Left lung (tissue), 1 donor: ENCODE data around the gene ANP32E.

- PRO-cap: unidirectional peak, minus-strand start at chr1:148362820
These were observed 120.8 kb downstream of the PPIAL4G start for GRCh38 chr1:148362032-148363030.

- PRO-cap: no peak
These were observed 58.9 kb downstream of the PPIAL4G start for GRCh38 chr1:148423973-148424755.

GRCh38 chr1:148522073-148522496 is 39.0 kb upstream of the PPIAL4G start:
- PRO-cap: bidirectional peak, plus-strand start at chr1:148522285, minus-strand start at chr1:148522215

GRCh38 chr1:148952741-148953326 is 108.6 kb downstream of the PDE4DIP start:
- PRO-cap: unidirectional peak, plus-strand start at chr1:148953084

- PRO-cap: unidirectional peak, minus-strand start at chr1:149229906
These were observed 126.4 kb upstream of the NBPF9 start for GRCh38 chr1:149229646-149230301.

DNA sequence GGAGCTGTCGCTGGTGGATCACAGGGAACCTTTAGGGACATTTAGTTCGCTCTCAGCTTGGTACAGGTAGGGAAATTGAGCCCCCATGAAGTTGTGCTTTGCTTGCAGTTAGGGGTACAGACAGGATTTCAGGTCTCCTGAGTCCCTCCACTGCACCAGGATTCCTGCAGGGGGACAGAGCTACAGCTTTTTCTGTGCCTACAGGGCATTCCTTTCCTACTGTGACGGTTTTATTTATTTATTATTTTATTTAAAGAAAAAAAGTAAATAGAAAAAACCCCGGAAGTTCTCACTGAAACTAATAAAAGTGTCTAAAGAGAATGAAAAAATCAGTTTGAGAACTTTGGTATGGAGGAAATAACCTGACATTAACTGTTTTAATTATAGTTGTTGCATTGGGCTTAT is 38.2 kb downstream of the NOTCH2NLC start:
- PRO-cap: no peak

GRCh38 chr1:149554426-149555074 is 29.1 kb upstream of the PPIAL4C start:
- PRO-cap: no peak

DNA sequence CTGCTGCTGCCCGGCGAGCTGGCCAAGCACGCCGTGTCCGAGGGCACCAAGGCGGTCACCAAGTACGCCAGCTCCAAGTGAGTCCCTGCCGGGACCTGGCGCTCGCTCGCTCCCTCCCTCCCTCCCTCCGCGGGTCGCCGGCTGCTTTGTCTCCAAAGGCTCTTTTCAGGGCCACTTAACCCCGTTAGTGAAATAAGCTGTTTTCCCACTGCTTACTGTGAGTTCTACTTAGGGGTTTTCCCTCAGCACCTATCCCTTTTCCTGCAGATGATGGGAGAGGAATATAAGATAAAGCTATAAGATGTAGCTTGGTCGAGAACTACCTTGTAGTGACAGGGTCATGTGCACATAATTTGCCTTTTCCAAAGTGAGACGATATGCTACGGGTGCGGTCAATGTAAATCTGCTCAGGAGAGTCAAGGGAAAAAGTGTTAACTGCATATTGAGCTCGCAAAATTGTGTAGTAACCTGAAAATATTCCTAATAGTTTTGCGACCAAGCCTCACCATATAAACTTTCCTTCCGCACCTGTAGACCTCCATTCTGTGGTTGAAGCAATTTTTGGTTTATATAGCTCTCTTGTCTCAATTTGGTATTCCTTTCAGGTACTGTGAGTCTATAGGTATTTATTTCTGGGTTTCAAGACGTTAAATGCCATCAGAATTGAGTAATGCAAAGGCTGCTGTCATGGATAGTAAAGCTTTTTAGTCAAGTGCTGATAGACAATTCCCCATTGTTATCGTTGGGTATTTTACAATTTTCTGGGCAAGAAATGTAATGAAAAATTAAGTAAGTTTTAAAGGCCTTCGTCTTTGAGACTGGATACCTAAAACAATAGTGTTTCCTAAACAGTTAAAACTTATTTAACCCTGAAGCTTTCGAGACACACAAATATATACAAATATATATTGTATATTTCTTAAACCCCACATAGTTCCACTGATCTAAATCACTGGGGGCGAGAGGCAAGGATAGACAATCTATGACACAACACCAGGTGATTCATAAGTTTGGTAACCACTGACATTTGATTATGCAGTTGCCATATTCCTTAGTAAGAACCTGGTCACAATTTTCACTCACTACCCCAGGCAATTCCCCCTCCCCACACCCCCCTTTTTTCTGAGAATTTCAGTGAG is 1.2 kb upstream of the H2AC18 start:
- PRO-cap: unidirectional peak, plus-strand start at position 372 of the sequence

GRCh38 chr1:149848698-149849649 is 1.9 kb upstream of the H2AC19 start:
- PRO-cap: no peak

DNA sequence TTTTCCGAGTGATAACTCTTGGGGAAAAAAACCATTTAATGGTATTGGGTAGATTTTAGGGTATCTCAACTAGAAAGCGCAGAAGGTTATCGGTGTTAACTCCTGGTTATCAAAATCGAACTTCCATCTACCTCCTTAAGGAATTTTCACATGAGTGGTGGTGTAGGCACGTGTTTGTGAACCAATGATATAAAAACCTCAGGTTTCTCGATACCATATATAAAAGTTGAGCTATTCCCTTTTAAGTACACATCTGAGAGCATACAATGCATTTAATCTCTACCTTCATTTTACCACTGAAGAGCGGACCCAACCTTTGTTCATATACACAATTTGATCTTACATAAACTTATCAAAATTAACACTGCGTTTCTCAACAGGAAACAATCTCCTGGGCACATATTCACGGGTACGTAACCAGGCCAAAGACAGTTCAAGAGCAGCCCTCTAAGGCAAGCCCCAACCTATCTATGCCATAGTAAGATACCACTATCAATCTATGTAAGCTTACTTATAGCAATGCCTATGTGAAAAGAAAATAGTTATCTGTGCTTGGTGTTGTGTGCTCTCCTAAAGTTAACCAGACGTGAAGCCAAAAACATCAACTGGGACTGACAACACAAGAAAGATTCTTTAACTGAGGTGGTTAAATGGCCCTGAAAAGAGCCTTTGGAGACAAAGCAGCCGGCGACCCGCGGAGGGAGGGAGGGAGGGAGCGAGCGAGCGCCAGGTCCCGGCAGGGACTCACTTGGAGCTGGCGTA is 1.0 kb upstream of the H2AC19 start:
- PRO-cap: no peak

- PRO-cap: no peak
These were observed 1.9 kb downstream of the SF3B4 start for GRCh38 chr1:149925515-149926242.

DNA sequence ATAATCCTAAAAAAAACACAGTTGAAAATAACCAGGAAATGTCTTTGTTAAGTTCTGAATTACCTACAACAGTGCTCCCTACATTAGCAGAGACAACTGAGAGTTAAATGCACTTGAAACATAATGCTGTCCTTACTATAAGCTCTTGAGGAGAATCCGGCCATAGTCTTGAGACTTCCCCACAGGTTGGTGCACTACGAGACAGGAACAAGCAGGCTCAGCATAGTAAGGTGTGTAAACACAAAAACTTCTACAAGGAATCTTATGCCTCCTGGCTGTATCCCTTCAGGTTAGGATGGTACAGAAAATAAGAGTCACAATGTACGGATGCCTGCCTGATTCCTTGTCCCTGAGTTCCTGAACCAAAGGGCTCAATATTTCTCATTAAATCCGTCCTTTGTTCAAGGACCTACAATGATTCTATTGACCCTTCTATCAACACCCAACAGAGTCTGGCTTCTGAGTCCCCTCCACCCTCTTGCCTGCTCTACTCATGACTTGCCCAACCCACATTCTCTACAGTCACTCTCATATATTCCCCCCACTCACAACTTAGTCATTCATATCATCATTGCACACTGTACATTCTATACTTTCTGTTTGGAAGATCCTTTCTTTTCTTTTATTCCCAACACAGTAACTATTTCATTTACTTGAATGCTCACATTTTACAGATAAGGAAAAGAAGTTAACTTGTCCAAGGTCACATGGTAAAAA is 3.8 kb downstream of the OTUD7B start:
- PRO-cap: no peak

GRCh38 chr1:150022360-150022765 is 11.8 kb upstream of the OTUD7B start:
- PRO-cap: no peak

DNA sequence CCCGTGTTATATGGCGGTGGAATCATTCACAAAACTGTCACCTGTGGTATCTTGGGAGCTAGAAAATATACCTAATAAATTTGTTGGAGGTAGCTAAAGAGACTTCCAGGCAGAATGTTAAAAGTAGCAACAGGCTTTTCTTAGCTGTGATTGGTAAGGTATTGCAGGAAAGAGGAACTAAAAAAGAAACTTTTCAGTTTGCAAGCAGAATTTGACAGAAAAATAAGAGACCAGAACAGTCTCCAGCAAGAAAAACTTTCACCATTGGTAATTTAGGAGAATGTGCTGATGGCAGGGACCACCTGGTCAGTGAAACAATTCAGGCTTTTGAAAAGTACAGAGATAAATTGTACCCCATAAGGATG is 15.6 kb downstream of the PLEKHO1 start:
- PRO-cap: no peak

GRCh38 chr1:150226433-150227039 is 9.4 kb downstream of the ANP32E start:
- PRO-cap: no peak

DNA sequence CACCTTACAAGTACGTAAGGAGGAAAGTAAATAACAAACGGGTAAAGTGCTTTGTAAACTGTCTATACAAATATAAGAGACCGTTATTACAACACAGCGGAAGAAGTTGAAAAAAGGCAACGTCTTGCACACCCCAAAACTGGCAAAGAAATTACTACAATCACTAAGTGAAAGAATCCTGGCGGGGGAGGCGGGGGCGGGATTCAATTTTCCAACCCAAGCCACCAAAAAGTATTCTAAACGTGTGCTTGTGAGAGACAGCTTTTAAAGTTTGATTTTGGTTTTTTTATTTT is 1.9 kb downstream of the ANP32E start:
- PRO-cap: no peak

- PRO-cap: bidirectional peak, plus-strand start at chr1:150236325, minus-strand start at chr1:150236122
These were observed at the start of gene ANP32E for GRCh38 chr1:150235584-150236866. ANP32E (minus strand) TSS chr1:150236112.

DNA sequence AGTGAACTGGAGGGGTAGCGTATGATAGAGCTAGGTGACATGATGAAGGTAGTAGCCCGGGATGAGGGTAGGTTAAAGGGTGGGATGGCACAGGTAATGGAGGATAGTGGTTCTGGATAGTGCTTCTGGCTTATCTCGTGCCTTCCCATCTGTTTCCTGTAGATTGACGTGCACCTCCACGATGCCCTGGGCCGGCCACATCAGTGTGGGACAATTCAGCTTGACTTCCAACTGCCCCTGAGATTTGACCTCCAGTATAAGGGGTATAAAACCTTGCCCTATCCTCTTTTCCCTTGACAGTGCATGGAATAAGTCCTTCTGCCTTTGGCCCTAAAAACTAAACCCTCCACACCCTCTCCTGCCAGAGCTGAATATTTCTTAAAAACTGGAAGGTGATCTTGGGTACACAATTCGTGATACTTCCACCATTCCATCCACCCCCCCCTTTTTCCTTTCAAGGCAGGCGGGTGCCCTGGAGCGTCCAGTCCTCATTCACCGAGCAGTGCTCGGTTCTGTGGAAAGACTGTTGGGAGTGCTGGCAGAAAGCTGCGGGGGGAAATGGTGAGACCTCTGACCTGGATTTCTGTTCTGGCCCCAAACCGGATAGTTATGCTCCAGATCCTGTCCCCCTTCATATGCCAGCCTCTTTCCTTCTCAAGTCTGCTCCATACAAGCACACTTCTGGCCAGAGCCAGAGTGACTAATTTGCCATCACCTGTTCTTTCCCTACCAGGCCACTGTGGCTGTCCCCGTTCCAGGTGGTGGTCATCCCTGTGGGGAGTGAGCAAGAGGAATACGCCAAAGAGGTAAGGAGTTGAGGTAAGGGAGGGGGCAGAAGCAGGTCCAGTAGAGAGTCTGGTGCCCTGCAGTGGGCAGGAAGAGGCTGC is 3.5 kb upstream of the ECM1 start:
- PRO-cap: no peak

DNA sequence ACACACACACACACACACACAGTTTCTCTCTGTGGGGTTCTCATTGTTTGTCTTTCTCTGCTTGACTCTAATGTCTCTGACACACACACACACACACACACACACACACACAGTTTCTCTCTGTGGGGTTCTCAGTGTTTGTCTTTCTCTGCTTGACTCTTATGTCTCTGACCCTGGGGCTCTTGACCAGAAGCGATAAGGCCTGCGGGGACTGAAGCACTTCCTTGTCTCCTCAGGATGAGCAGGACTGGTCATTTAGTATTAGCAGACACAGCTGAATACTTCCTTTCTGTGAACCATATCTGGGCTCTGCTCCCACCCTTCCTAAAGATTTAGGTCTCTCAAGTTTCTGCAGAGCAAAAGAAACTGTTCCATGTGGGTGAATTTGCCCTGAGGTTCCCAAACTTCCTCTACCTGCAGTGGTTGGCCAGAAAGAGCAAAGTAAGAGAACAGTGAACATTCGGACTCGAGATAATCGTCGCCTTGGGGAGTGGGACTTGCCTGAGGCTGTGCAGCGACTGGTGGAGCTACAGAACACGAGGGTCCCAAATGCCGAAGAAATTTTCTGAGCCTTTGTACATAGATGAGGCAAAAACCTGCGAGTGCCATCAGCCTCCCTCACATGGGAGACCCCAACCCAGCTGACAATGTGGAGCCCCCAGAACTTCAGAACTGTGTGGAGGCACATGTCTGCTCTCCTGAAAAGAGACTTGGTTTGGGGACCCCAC is 1.2 kb upstream of the ECM1 start:
- PRO-cap: no peak

DNA sequence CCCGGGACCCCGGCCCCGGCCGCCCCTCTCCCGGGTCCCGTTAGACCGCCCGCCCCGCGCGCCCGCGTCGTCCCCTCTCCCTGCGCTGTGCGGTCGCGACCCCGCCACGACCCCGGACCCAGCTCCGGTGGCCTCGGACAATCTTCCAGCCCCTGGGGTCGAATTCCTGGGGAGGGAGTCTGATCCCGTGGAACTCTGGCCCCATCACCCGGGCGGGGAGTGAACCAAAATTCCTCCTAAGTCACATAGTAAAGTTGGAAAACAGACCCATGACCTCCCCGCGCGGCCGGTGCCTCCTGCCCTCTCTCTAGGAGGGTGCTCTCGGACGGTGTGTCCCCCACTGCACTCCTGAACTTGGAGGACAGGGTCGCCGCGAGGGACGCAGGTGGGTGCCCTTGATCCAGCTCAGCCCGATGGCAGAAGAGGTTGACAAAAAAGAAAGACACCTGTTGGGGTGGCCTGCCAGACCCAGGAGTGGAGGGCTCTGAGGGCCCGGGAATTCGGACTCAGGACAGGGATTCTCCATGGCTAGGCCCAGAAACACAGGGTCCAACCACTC is 382 bp downstream of the ADAMTSL4 start:
- PRO-cap: no peak